ENCODE measurements around a stretch of chr11.

DNA sequence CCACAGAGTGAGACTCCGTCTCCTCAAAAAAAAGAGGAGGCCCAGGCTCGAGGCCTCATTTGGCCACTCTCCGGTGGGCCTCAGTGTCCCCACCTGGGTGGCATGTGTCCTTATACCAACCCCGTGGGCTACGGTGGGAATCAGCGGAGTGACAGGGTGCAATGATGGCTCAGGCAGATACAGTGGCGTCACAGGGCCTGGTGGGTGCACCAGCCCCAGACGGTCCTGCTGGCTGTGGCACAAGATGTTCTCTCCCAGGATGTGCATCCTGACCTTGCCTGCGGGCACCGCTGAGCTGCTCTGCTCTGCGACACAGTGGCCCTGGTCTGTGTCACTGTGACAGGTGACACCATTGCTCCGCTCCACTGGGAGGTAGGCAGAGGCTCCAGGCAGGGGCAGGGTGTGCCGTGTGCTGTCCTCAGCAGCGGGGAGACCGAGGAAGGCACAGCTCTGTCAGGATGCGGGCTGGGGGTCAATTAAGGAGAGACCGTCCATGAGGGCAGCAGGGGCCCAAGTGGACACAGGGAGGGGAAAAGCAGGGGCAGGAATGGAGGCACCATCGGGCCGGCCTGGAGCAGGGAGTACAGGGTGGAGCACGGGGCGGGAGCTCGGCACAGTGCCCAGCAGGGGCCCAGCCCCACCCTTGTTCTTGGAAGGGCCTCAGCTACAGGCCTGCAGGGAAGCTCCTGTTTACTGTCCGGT is 21.7 kb upstream of the TH start:
- PRO-cap, 2 experiments, result no peak in any of the 2 experiments

GRCh38 chr11:2210091-2210528 is 38.5 kb upstream of the TH start:
- PRO-cap, 2 experiments, result no peak in any of the 2 experiments

GRCh38 chr11:2214319-2214942 is 42.8 kb upstream of the TH start:
- PRO-cap, 2 experiments, result no peak in any of the 2 experiments

DNA sequence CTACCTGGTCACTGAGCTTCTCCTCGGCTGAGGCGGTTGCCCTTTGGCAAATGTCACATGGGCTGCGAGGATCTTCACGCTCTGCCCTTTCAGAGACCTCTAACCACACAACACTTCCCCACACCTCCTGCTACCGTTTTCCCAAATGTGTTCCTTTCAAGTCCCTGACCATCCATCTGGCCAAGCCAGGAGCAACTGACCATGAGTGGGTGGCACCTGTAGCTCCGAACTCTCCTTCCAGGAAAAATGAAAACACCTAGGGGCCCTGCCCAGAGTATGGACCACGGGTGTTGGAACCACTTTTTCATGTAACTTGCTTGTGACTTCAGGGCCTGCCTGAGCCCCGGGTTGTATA is 7.0 kb downstream of the C11orf21 start:
- PRO-cap, 2 experiments, result no peak in any of the 2 experiments

DNA sequence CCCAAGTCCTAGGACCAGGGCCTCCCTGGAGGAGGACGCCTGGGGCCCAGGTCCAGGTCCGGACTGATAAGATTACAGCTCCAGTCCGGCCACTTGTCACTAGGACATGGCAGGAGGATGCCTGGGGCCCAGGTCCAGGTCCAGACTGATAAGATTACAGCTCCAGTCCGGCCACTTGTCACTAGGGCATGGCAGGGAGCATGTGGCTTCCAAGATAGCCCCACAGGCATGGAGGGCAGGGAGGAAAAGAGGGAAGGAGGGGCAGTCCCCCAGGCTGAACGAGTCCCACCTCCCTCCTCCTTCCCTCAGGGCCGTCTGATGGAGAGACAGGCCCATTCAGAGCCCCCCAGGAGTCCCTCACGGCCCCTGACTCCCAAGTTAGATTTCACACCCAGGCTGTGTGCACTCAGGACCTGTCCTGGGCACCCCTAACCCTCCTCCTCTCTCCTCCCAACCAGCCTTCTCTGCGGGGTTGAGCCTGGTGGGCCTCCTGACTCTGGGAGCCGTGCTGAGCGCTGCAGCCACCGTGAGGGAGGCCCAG is 1.9 kb downstream of the TSPAN32 start:
- PRO-cap, 2 experiments, result no peak in any of the 2 experiments

DNA sequence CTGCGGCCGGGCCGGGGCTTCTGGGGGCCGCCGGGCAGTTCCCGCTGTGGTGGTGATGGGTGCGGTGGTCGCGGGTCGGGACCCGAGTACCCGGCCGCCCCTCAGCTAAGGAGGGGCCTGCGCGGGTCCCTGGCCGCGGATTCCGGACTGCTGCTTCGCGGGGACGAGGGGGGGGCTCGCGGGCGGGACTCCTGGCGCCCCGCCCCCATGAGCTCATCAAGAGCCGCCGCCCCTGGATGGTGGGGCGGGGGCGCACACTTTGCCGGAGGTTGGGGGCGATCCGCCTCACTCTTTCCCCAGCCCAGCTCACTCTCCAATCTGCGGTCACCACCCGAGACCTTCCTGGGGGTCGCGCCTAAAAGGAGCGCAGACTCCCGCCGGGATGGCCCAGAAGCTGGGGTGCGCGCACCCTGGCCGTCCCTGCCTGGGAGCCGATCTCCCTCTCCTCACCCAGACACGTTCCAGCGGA is 773 bp downstream of the CD81 start:
- PRO-cap, 2 experiments, result peak in 2 of 2 experiments; most common plus-strand start position 288 of the sequence (in 2); most common minus-strand start position 149 of the sequence (in 2)

DNA sequence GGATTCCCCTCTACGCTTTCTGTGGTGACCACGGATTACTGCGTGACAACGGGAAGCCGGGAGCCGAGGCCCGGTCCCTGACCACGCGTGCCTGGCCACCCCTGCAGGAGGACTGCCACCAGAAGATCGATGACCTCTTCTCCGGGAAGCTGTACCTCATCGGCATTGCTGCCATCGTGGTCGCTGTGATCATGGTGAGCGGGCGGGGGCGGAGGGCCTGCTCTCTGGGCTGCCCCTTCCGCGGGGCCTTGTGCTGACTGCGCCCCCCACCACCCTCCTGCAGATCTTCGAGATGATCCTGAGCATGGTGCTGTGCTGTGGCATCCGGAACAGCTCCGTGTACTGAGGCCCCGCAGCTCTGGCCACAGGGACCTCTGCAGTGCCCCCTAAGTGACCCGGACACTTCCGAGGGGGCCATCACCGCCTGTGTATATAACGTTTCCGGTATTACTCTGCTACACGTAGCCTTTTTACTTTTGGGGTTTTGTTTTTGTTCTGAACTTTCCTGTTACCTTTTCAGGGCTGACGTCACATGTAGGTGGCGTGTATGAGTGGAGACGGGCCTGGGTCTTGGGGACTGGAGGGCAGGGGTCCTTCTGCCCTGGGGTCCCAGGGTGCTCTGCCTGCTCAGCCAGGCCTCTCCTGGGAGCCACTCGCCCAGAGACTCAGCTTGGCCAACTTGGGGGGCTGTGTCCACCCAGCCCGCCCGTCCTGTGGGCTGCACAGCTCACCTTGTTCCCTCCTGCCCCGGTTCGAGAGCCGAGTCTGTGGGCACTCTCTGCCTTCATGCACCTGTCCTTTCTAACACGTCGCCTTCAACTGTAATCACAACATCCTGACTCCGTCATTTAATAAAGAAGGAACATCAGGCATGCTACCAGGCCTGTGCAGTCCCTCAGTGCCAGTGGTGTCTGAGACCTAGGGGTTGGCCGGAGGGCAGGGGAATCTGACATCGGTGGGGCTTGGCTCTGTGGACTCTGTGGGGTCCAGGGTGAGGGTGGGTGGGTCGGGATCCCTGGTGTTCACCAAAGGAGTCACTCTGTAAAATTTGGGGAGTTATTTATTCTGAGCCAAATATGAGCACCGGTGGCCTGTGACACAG is 3.7 kb upstream of the TSSC4 start:
- PRO-cap, 2 experiments, result no peak in any of the 2 experiments

- PRO-cap, 2 experiments, result no peak in any of the 2 experiments
Observed at GRCh38 chr11:2447466-2448120, 2.8 kb downstream of the KCNQ1 start.

DNA sequence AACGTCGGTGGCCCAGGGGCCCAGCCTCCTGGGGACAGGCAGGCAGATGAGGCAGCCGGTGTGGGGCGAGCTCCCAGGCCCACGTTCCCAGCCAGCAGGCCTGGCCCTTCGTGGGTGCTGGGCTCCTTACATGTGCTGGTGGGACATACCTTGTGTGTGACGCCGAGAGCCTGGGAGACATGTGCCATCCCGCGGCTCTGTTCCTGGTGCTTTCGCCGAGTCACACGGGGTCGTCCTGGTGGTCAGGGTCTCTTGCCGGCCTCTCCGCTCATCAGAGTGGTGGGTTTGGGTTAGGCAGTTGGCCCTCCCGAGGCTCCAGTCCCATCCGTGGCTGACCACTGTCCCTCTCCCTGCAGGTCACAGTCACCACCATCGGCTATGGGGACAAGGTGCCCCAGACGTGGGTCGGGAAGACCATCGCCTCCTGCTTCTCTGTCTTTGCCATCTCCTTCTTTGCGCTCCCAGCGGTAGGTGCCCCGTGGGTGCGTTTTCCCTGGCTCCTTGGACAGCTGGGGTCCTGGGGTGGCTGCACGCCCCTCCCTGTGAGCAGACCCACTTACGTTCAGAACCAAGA is 138.4 kb downstream of the KCNQ1 start:
- PRO-cap, 2 experiments, result no peak in any of the 2 experiments

- PRO-cap, 2 experiments, result no peak in any of the 2 experiments
Observed at GRCh38 chr11:2666041-2667079, 219.2 kb downstream of the CDKN1C start.

- PRO-cap, 2 experiments, result peak in 2 of 2 experiments; most common plus-strand start chr11:2700305 (in 1); most common minus-strand start chr11:2699994 (in 2)
Observed at GRCh38 chr11:2699567-2700561, 185.7 kb downstream of the CDKN1C start.

DNA sequence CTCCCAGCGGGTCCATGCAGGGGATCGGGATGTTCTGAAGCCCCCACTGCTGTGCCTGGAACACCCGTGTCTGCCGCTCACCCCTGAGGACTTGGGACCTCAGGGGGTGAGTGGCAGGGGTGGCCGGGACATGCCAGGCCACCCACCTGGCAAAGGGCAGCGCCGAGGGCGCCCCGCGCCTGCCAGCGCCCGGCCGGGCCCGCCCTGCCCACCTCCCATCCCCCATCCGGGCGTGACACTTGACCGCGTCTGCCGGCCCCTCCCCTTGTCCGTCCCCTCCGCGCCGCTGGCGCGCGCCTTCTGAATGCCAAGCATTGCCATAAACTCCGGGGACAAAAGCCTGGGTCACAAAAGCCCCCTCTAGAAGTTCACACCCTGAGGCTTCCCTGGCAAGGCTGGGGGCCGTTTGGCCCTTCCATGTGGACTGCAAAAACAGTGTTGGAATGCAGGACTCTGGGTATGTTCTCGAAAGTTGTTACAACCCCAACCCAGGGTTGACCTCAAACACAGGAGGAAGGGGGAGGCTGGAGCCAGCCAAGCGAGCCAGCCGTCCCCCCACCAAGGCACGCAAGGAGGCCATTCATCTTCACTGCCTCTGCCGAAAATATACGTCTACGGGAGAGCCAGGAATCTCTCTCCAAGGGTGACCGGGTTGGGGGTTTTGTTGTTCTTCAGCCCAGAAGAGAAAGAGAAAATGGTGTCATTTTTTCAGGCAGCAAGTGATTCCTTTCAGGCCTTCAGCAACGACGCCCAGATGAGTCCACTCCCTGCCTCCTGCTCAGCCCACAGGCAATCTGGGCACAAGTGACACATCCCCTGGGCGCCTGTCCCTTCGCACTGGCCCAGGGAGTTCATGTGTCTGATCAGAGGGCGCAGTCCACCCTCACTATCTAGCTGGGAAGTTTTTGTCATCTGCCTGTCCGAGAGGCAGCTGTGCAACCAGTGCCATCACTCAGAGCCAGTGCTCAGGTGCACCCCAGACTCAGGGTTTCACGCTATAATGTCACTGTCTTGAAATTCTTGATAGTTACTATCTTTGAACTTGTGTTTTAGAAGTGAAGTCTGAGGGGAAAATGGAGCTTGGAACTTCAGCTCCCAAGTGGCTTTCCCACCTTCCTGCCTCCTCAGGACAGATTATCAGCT is 184.6 kb downstream of the CDKN1C start:
- PRO-cap, 2 experiments, result no peak in any of the 2 experiments

GRCh38 chr11:2868082-2868604 is 17.4 kb downstream of the CDKN1C start:
- PRO-cap, 2 experiments, result no peak in any of the 2 experiments

DNA sequence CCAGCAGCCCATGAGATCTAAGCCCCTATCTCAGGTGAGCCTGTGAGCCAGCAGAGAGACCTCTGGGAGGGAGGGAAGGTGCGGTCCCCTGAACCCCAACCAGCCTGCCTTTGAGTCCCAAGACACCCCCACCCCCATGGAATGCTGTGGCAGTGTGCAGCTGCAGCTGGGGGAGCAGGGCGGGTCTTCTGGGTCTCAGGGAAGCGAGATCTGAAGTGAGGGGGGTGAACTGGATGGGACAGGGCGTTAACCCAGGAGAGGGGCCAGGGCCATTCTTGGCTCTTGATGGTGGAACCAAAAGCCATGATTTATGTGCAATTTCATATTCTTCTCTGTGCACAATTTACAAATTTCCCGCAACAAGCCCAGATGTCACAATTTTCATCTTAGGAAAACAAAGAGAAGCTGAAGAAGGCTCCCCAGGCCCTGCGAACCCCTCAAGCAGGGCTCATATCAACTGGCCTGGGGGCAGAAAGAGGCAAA is 1.5 kb upstream of the CDKN1C start:
- PRO-cap, 2 experiments, result no peak in any of the 2 experiments

DNA sequence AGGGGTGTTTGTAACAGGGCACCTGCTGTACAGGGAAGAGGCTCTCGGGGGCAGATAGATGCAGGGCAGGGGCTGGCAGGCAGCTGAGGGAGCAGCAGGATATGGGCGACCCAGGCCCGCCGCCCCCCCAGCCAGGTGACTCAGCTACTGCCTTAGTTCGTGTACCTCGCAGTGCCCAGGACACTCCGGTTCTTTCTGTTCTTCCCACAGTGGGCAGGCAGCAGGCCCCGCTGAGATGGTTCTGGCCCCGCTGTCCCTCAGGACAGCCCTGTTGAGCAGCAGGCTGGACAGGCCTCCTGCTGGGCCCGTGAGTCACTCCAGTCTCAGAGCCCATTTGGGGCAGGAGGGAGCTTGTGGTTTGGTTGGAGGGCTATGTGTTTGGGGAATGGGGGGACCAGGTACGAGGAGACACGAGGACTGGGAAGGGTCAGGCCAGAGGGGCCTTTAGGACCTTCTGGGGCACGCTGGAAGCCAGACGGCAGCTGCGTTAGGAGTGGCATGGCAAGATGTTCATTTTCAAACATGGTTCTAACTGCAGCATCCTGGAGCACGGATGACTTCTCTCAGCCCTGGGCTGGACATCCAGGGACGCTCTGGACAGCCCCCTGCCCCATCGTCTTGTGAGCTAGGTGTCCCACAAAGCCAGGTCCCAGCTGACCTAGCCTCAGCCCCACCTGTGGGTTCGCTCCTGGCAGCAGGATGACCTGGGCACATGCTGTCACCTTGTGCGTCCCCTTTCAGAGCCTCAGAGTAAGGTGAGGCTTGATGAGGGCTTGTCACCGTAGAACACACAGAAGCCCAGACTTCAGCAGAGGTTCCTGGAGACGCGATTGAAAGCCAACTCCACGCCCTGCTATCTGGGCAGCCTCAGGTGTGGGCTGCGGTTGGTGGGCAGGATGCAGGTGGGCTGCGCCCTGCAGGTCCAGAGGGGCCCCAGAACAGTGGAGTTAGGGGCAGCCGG is 11.3 kb downstream of the SLC22A18 start:
- PRO-cap, 2 experiments, result no peak in any of the 2 experiments

DNA sequence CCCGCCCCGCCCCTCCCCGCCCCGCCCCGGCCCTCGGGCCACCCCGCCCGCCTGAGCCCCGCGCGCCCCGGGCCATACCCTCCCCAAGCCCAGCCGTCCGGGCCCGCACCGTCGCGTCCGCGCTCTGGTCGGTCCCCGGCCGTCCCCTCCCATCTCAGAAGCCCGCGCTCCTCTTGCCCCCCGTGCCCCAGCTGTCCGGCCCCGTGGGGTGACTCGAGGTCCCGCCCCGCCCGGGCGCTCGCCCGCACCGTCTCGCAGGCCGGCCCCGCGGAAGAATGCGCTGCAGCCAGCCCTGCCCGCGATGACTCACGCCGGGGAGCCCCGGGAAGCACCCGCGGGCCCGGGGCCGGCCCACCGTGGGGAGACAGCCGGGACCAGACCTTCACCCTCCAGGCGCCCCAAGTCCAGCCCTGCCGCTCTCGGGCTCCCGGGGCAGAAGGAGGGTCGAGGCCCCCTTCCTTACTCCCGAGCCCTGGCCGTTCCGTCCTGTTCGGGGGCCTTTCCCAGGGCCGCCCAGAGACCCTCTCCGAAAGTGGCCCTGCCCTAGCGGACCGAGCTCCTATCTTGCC is 325 bp upstream of the PHLDA2 start:
- PRO-cap, 2 experiments, result no peak in any of the 2 experiments

DNA sequence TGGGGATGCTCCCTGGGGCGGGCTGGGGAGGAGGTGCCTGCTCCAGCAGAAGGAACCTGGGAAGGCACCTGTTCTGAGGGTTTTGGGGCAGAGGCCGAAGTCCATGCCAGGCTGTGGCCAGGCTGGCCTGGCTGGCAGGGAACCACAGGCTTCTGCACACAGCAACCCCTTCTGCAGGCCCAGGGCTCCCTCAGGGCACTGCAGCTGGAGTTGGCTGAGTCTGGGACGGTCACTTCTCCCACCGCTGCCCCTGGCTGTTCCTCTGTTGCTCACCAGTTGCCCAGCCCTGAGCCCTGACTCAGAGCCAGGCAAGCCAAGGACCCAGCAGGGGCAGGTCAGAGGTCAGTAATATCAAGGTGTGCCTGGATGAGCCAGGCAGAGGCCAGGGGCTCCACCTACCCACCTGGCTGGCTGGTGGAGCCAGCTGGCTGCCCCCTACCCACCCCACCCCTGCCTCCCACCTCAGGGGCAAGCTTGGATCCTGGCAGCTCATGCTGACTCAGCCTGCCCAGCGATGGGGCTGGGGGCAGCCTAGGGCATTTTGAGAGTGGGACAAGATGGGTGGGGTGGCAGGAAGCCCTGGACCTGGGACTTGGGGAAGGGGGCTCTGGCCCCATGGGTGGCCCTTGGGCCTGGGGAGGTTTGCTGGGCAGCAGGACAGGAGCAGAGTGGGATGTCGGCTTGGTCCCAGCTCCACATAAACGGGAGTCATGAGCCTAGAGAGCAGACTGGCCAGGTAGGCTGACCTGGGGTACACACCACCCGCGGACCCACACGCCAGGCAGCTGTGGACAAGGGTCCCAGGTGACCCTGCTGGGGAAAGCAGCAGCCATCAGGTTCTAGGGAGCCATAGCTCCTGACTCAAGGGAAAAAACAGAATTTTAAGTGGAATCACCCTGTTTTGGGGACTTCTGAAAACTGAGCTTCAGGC is 12.1 kb upstream of the PHLDA2 start:
- PRO-cap, 2 experiments, result no peak in any of the 2 experiments

- PRO-cap, 2 experiments, result peak in 1 of 2 experiments; most common minus-strand start chr11:2945612 (in 1)
Observed at GRCh38 chr11:2945319-2945961, 16.2 kb upstream of the PHLDA2 start.

DNA sequence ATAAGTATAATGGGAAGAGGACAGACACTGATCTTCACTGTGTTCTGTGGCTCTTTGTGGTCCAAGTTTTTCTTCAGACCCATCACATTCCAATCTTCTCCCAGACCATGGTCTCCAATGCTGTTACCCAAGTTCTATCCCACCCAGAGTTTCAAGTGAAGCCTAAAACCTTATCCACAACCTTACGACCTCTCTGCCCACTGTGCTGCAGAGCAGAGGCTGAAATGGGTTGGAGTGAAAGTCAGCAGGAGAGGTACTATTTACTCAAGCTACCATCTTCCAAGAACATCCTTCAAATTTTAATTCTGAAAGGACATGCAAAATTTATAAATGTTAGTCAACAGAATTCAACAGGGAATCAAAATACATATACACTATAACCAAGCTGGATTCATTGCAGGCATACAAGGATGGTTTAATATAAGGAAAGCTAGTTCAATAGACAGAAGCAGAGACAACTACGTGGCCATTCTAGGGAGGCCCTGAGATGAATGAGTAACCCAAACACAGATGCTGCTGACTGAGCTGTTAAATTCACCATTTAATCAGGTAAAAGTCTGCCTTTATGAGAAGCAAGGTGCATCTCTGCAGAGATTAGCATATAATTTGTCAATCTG is 6.9 kb upstream of the ZNF195 start:
- PRO-cap, 2 experiments, result no peak in any of the 2 experiments

DNA sequence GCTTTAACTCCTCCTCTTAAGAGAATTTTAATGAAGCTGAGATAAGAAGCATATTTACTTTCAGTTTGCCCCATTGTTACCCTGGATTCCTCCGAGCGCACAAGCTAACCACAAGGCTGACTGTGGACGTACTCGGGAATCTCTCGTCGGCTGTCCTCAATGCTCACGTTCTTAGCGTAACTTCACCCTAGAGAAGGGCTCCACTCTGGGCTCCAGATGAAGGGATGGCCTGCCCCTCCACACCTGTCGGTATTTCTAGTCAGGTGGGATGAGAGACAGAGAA is 76.7 kb upstream of the ZNF195 start:
- PRO-cap, 2 experiments, result peak in 2 of 2 experiments; most common plus-strand start position 73 of the sequence (in 2)